ENCODE measurements around a stretch of chr14.

DNA sequence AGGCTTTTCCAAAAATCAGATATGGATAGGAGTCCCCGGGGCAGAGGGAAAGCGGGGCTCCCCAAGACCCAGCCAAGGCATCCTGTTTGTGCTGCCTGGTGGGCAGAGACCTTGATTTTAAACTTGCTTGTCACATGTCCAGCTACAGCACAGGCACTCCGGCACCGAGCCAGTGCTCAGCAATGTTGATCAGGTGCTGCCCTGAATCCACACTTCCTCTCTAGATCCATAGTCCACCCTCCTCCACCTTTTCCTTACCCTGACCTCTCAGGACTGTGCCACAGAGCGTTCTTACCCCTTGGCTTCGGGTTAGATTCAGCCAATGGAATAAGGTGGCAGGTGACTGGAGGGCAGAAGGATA is 80.3 kb downstream of the IRF2BPL start:
- RRBS: 100% methylated on average over 1 of the region's 6 CpGs

DNA sequence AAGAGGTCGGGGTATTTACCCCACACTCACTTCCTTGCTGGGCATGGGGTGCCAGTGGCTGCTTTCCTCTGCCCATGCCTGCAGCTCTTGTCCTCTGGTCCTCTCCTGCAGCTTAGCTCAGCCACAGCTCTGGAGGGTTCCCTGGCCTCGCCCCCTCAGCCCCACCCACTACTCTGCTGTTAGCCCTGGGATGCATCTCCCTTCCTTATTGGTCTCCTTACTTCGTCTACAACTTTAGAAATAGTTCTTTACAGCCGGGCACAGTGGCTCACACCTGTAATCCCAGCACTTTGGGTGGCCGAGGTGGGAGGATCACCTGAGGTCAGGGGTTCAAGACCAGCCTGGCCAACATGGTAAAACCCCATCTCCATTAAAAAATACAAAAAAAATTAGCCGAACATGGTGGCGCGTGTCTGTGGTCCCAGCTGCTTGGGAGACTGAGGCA is 79.9 kb downstream of the IRF2BPL start:
- RRBS: no CpG with 5 or more reads among the region's 8 CpGs

DNA sequence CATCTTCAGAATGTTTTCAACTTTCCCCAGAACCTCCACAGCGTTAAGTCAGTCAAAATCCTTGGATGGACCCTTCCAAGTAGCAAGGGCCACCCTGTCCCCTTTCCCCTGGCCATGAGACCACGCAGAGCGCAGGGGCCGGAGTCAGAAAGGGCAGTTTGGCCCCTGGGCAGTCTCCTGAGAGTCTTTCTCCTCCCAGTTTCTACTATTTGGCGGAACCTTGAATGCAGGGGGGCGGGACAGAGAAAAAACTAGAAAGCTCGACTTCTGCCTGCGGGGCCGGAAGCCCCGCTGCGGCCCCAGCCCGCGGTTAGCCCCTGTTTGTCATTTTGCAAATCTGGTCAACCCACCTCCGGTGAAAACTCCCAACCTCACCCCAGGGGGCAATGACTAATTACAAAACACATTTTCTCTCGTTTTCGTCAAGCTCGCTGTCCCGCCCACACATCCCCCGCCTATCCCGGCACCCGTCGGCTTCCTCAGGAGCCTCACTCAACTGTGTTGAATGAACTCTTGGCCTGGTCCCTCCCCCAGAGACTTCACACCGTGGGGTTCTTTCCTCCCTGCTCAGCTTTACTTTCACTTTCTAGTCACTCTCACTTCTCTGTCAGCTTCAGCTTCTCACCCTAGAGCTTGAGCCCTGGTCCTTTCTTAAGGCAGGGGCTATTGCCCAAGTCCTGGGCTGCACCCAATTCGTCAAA is 66.8 kb downstream of the IRF2BPL start:
- RRBS: 1% methylated on average over 10 of the region's 24 CpGs

GRCh38 chr14:77021992-77022810 is 6.3 kb downstream of the IRF2BPL start:
- RRBS: 74% methylated on average over 2 of the region's 12 CpGs

DNA sequence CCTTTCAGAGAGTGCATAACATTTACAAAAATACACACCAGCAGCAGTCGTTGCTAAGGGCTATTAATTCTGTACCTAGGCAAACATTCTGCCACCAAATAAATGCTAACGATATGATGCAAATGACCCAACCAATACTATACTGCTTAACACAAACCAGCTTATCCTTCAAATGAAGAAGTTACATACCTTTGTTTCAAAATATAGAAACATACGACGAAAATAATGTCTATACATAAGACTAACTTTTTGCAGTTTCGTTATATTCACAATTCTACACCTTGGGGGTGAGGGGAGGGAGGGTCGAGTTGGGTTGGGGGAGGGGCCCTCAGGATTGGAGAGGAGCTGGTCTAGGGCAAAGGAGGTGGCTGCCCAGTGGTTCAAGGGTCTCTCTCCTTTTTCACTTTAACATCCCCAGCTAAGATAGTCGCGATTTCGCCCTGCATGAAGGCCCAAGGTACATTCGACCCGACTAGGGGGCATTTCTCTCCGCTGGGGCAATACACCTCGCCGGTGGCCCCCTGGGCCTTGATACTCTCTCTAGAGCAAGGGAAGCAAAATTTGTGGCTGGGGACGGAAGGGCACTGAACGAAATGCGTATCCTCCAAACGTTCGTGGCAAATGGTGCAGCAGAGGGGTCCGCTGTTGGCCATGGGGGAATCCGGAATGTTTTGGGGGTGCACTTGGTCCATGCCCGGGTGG is 3.3 kb downstream of the IRF2BPL start:
- RRBS: 2% methylated on average over 1 of the region's 22 CpGs

DNA sequence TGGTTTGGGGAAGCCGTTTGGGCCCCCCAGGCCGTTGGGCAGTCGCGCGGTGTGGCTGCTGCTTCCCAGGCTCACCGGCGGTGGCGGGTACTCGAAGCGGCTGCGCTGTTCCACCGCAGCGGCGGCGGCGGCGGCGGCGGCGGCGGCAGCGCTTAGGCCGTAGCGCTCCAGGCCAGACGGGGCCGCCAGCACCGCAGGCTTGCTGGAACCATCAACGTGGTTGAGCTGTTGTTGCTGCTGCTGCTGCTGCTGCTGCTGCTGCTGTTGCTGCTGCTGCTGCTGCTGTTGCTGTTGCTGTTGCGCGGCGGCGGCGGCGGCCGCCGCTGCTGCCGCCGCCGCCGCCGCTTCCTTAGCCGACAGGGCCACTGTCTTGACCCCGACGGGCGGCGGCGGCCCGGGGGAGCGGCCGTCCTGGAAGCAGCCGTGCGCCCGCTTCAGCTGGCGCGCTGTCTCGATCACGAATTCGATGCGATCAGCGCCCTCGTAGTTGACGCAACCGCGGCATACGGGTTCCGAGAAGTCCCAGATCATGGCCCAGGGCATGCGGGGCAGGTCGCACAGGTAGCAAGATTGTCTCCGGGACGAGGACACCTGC is 1.2 kb downstream of the IRF2BPL start:
- RRBS: 3% methylated on average over 2 of the region's 70 CpGs

DNA sequence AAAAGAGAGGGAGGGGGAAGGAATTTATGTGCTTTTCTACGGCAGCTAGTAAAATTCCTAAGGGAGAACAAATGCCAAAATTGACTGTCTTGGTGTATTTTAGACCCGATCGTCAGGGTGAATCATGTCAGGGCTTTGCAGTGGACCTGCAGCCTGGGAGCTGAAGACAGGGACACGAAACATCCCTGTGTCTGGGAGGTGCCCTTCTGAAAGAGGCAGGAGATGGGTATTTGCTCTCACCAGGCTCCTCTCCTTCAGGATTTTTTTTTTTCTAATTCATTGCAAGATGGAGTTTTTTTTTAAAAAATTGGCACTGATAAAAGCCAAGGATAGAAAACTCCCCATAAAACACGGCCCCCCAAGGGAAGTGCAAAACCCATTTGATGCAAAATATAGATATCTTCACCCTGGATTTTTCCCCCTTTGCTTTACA is 10.5 kb upstream of the IRF2BPL start:
- RRBS: no CpG with 5 or more reads among the region's 5 CpGs

- RRBS: no CpG with 5 or more reads among the region's 1 CpG
Observed at GRCh38 chr14:77040982-77041103, 12.3 kb upstream of the IRF2BPL start.

- RRBS: no CpG with 5 or more reads among the region's 4 CpGs
Observed at GRCh38 chr14:77081072-77081520, 17.0 kb upstream of the CIPC start.

DNA sequence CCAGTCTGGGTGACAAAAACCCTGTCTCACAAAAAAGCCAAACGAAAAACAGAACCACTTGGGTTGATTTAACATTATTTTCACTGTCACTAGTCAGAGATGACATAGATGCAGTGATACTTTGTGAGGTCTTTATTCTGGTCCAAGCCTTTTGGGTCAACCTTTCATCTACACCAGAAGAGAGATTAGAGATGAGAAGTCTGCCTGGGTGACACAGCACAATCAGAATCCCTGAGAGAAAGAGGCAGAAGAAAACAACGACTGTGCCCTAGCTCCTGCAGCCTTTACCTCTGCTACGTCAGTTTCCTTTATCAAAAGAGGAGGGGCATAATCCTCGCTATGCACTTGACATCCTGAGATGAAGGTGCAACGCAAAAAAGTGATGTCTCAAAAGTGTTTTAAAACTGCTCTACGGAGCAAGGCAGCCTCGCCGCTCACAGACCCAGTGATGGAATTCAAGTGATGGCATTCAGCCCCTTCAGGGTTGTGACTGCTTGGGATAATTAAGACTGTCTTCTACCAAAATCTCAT is 21.7 kb downstream of the CIPC start:
- RRBS: no CpG with 5 or more reads among the region's 8 CpGs

DNA sequence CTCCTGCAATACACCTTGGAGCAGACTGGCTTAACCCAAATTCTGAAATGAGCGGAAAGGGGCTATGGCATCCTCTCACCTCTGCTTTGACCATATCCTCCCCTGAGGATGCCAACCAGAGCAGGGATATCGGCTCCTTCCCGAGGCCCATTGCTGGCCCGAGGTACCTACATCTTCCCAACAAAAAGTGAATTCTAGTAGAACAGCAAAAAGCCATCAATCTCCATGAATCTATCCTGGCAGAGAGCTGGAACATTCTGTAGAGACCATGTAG is 36.8 kb downstream of the NGB start:
- RRBS: no CpG with 5 or more reads among the region's 4 CpGs

DNA sequence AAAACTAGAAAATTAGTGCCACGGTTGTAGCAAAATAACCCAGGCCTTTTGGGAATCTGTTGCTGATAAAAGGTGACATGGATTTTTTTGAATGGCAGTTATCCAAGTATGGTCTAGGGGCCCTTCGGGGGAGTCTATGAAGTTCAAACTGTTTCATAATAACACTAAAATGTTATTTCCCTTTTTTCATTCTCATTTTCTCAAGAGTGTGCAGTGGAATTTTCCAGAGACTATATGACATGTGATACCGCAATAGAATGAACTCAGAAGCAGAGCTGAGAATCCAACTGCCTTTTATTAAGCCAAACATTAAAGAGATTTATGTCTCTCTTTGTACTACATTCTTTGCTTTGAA is 26.9 kb downstream of the GSTZ1 start:
- RRBS: no CpG with 5 or more reads among the region's 3 CpGs

DNA sequence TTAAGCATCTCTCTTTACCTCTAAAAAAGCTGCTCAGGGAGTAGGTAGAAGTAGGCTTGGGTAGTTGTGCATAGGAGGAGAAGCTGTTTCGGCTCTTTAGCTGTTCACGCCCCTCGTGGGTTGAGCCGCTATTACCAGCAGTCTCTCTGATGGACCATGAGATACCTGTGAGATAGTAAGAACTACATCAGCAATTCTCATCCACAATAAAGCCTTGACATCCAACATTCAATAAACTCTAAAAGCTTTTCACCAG is 6.3 kb downstream of the VIPAS39 start:
- RRBS: no CpG with 5 or more reads among the region's 4 CpGs

- RRBS: no CpG with 5 or more reads among the region's 19 CpGs
Observed at GRCh38 chr14:77601598-77602546, 14.6 kb downstream of the SPTLC2 start.

DNA sequence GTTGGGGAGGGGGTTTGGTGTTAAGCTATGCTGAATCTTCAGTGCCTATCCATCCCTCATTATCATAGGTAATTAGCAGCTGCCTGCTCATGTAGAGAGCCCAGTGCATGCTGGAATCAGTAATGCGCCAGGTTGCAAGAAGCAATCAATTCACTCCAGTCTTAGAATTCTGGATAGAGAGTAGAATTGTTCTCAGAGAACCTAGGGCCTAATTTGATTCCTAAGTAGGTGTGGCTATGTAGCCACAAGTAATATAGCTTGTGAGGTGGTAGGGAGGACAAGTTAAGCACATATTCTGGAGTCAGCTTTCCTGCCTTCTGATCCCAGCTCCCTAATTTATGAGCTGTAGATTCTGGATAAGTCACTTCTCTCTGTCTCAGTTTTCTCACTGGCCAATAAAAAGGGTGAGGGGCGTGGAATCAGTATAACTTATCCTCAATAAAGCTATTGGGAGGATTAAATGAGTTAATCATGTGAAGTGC is 2.9 kb upstream of the SNW1 start:
- RRBS: no CpG with 5 or more reads among the region's 2 CpGs

DNA sequence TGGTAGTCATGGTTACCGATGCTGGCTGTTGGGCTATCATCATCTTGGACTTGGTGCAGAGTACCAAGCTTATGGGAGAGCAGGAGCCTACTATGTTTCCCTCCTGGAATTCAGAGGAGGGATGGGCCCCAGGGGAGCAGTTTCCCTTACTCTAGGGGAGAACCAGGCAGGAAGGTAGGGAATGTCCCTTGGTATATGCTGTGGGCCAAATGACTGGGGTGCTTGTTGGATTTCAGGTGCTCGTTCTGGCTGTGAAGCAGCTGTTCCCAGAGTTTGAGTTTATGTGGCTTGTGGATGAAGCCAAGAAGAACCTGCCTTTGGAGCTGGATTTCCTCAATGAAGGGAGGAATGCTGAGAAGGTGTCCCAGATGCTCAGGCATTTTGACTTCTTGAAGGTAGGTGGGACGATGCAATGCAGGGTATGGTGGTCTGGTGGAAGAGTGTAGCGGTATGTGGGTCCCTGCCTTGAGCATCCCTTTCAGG is 99.0 kb downstream of the ADCK1 start:
- RRBS: no CpG with 5 or more reads among the region's 4 CpGs

- RRBS: no CpG with 5 or more reads among the region's 7 CpGs
Observed at GRCh38 chr14:78013395-78013884, 156.7 kb upstream of the NRXN3 start.

DNA sequence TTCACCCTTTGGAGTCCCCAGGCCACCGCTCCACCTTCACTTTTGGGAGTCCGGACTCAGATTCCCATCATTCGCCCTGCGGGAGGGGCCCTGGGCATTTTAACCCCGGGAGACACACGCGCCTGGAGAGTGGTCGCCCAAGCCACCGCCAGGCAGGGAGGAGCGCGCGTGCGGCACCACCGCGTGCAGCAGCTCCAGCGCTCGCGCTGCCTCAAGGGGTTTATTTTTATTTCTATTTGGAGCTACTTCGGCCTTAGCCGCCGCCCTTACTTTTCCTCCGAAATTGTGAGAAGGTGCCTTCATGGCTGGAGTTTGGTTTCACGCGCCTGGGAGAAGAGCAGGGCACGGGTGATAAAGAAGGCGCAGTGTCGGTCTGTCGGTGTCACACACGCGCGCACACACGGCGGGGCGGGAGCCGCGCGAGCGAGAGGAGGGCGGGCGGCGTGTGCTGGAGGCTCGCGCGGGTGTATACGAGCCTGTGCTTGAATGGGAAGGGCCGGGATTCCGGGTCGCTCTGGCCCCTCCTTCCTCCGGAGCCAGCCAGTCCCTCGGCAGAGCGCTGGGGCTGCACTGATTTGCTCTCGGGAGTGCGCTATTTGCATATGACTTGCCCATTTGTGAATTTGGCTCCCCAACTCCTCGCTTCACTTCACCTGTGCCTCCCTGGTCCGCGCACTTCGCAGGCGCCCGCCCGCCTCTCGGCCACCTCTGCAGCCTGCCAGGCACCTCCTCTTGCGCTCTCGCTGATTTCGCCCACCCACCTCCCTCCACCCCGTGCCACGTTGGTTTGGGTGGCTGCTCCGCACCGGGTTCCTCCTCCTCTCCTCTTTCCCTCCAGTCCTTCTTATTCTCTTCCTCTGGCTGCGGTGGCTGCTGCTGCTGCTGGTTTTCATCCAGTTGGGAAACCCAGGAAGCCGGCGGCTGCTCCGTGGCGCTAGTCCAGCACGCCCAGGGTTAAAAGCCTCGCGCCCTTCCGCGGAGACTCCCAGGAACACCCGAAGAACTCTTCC is 932.3 kb downstream of the DIO2 start:
- RRBS: 3% methylated on average over 6 of the region's 79 CpGs

GRCh38 chr14:79293244-79293890 is 917.9 kb downstream of the DIO2 start:
- RRBS: no CpG with 5 or more reads among the region's 7 CpGs

DNA sequence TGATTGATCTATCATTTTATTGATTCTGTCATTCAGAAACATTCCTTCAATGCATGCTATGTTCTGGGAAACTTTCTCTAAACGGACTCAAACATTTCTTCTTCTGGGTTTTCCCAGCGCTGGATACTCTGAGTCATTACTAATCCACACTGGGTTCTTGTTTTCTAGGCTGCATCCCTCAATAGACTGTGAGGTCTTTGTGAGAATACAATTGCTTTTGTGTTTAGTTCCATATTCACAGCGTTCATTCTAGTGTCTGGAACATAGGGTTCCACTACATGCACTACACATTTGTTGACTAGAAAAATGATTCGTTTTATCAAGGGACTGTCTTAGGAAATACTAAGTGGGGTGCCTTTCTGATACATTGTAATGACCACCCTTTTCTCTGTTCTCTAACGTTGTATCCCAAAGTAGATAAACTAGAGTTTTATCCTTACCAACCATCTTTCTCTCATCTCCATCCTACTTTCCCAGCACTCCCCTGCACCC is 878.7 kb downstream of the DIO2 start:
- RRBS: no CpG with 5 or more reads among the region's 5 CpGs